Gallbladder (tissue), 1 donor: ENCODE measurements around a stretch of chr11.

DNA sequence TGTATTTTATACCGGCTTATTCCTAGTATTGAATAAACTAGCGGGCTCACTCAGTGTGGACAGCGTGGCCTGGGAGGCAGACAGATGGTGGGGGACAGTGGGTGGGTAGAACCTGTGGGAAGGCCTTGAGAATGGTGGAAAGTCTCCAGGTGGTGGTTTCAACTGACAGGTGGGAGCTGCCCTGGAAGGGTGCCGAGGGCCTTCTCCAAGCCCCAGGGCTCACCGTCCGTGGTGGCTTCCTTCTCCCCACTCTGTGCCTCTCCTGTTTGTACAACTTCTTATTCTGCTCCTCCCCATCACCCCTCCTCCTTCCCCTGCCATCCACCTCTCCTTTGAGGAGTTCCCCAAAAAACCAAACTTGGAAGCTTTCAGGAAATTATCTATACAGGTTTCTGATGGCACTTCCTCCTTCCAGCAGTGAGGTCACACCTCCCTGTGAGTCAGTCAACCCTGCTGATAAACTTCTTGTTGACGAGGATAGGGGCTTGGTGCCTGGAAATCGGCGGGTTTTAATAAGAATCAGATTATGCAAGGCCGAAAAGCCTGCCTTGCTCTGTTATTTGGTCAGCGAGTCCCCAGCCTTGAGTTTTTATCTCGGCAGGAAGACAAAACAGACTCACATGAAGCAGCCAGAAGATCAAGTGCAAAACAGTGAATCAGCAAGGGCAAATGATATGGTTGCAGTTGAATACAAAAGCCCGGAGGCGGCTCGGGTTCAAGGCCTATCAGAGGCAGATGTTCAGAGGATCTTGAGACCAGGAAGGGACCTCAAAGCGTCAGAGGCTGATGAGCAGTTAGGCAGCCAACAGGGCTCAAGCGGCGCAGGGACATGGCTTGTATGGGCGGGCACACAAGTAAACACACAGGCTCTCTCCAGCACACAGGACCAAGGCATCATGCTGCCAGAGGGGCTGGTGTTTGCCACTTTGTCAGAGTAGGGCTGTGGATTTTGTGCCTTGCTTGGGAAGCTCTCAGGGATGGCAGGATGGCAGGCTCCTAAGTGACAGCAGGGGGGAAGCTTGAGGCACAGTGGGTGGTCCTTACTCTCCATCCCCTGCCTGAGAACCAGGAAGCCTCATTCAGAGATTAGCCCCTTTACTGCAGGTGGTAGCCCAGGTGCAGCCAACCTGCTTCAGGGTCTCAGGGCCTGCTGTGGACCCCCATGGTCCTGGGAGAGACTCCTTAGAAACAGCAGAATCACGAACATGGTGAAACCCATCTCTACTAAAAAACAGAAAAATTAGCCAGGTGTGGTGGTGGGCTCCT lies 9.4 kb upstream of the ST3GAL4 start:
- PRO-cap, result bidirectional peak, plus-strand start at position 468 of the sequence, minus-strand start at position 253 of the sequence; unidirectional peak, plus-strand start at position 585 of the sequence; unidirectional peak, plus-strand start at position 779 of the sequence

DNA sequence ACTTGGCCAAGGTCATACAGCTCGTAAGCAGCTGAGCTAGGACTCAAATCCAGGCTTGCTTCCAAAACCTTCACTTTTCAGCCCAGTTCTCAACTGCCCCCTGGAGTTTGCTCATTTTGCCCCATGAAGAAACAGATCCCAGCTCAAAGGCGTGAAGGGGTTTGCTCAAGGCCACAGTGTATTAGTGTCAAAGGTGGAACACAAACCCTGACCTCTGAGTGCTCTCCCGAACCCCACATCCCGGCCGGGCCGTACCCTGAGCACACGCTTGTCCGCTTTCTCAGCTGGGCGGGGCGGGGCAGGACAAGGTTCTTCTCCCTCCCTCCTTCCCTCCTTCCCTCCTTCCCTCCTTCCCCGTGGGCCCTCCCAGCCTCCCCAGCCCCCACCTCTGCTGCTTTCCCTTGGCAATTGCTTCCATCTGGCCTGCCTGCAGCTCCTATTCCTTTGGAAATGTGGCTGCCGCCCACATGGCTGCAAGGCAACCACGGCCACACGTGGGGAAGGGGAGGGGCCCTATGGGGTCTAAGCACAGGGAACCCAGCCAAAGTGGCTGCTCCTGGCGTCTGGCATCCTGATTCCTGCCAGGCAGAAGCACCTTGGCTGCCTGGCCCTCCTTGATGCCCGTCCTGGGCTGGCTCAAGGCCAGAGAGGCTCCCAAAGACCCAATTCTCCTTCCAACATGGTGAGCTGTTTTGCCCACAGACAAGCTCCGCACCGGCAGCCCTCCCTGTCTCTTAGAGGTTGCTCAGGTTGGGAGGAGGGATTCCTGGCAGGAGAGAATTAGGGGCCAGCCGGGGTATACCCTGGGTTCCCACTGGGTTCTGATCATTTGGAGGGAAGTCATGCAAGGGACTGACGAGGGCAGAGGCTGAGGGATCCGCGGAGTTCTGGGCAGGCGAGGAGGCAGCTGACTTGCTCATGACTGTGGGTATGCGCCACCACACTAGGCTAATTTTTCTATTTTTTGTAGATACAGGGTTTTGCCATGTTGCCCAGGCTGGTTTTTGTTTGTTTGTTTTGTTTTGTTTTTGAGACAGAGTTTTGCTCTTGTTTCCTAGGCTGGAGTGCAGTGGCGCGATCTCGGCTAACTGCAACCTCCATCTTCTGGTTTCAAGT lies 4.3 kb downstream of the ST3GAL4 start:
- PRO-cap, result no peak

GRCh38 chr11:126373789-126373988 lies 18.2 kb downstream of the ST3GAL4 start:
- PRO-cap, result no peak

- PRO-cap, result no peak
Observed at GRCh38 chr11:128195090-128195552, 392.2 kb downstream of the ETS1 start.

- PRO-cap, result no peak
Observed at GRCh38 chr11:128262326-128262998, 324.9 kb downstream of the ETS1 start.

GRCh38 chr11:128299028-128299880 lies 288.1 kb downstream of the ETS1 start:
- PRO-cap, result no peak

GRCh38 chr11:128424647-128425619 lies 162.4 kb downstream of the ETS1 start:
- PRO-cap, result unidirectional peak, minus-strand start at chr11:128424885

DNA sequence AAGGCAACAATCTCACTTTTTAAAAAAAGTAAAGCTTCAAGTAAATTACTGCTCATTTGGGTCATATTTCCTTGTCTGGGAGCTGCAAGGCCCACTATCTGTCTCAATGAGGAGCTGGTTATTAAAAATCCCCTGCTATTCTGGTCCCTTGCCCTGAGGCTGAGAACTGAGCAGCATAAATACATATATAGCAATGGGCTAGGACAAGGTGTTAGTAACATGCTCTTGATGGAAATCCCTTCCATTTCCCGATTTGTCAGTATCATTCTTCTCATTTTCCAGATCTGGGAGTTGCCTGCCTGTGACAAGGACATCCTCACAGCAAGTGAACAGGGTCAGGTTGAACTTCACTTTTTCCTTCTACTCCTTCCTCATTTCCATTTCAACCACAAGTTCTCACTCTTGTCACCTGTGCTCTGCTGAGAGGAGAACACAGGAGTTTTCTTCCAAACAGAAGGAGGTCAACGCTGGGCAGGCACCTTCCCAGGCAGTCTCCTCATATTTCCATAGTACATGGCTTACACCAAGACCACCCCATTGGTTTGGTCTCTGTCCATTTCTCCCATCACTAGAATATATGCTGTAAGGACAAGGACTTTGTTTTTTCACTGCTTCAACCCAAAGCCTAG lies 119.1 kb downstream of the ETS1 start:
- PRO-cap, result no peak

DNA sequence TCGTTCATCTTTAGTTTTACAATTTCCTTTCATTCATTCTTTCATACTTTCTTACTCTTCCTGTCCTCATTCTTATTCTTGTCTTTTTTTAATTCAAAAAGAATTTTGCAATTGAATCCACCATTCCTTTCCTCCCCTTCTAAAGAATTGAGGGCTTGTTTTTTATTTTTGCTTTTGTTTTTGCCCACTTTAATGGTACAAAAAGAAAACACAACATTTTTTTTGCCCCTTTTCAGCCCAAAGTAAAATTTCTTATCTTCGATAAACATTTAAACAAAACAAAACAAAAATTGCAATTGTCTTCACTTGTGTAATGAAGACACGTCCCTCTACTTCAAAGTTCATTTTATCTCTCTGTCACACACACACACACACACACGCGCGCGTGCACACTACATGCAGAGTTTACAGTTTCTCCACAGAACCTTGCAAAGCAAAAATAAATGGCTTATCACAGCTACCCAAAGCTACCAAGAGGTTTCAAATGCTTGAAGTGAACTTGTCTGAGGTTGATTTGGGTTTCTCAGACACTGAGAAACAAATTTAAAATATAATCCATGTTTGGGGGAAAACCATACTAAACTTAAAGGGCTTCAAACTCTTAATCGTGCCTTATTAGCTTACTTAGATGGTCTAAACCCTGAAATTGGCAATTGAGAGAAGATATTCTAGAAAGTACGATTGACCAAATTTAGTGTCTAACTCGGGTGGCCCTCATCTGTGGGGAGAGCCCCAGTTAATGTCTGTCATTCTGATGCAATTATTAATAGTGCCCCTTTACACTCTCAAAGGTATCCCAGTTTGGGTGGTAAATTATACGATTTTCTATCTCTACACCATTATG lies 72.2 kb downstream of the ETS1 start:
- PRO-cap, result no peak

- PRO-cap, result bidirectional peak, plus-strand start at chr11:128522601, minus-strand start at chr11:128522332; bidirectional peak, plus-strand start at chr11:128522796, minus-strand start at chr11:128522667
Observed at GRCh38 chr11:128522072-128523057, 65.0 kb downstream of the ETS1 start.

DNA sequence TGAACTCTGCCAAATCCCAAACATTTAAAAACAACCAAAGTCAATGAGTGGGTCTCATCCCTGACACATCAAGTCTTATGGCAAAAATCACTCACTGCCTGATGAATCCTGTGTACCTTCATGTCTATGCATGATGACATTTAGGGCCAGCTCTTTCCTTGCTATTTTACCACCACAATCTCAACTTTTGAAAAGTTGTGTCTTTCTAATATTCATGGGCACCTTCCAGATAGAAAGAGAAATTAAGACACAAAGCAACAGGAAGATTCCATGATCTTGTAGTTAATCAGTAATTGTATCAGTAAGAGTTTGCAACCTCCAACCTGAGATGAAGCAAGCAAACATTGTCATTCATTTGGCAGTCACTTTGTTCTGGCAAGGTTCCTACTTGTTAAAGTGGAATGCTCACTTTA lies 51.8 kb downstream of the ETS1 start:
- PRO-cap, result no peak

DNA sequence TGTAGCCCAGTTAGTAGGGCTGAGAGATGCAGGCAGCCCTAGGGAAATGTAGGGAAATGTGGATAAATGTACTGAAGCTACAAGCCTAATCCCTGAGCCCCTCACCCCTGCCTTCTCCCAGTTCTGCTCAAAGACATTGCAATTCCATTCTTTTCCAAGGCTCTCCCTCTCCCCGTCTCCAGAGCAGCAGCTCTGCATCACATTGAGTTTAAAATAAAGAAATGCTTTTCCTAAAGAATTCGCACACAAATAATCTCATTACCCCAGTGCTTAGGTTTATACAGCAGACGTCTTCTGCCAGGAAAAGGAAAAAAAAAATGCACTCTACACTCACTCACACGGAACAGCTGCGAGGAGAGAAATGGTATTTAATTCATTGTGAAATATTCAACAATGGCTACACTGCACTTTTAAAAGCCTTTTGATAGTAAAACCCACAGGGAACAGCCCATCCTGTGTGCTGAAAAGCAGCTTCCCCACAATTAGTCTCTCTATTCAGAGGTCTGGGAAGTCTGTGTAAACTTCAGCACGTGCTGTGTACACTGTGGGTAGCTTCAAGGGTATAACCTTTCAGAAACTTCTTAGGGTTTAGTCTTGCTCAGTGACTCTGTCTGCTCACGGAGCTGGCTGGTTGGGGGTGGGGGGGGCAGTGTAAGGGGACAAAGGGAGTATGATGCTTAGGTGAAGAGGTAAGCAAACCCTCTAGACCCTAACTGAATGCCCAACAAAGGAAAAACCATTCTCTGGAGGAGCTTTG lies 42.8 kb downstream of the ETS1 start:
- PRO-cap, result no peak

- PRO-cap, result no peak
Observed at GRCh38 chr11:128604478-128605051, 17.2 kb upstream of the ETS1 start.

DNA sequence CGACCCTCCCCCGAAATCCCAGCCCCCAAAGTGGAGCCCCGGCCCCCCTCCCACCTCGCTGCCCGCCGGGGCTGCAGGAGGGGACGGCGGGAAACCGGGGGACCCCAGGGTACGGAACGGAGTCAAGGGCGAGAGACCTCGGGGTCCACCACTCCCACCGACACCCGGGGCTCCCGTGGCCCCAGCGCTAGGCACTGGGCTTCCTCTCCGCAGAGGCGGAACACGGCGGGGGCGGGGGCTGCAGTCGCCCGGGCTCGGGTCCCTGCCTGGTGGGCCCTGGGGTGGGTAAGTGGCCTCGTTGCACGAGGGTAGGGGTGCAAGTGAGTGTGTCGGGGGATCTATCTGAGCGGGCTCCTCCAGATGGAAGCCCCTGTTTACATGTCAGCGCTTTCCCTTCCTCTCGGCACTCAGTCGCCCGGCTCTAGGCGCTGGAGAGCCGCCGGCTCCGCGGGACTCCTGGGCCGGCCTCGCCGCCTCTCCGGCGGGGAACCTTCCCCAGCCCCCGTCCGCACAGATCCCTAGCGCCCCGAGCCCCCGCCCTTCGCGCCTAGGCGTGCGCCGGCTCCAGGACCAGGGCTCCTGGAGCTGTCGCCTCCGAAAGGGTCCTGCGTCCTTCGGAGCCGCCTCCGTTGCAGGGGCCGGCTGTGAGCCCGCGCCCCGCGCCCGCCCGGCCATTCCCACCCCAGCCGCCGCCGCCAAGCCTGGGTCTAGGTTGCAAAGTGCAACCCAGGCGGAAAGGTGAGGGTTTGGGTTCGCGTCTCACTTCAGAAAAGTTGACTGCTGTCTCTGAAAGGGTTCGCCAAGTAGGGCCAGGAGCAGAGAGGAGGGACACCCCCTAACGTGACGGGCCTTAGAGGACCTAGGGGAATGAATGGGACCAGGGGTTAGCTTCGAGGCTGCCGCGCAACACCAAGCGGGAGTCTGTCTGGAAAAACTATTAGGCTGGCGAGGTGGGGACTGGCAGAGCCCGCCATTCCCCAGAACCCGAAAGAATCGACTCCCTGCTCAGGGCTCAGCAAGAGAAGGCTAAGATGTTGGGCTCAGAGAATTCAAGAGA lies 932 bp downstream of the FLI1 start:
- PRO-cap, result no peak

GRCh38 chr11:128716596-128717357 lies 22.9 kb downstream of the FLI1 start:
- PRO-cap, result no peak

GRCh38 chr11:128725312-128725706 lies 31.4 kb downstream of the FLI1 start:
- PRO-cap, result no peak

DNA sequence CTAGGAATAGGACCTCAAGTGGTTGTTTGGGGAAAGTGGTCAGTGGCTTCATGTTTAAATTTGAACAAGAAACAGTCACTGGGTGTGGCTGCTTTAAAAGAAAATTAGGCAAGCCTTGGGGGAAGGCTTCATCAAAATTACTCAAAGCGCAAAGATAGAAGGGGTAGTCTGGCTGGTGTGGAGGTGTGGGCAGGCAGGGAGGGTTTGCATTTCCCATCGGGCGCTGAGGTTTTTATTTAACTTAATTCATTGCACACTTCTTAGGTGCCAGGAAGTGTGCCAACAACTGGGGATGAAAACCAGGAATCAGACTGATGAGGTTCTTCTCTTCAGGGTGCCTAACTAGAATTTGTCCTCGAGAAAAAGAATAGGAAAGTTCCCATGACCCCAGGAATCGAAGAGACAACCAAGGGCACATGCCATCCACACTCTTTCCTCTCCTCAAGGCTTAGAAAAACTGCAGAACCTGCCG lies 52.1 kb downstream of the FLI1 start:
- PRO-cap, result no peak

- PRO-cap, result no peak
Observed at GRCh38 chr11:128767864-128768674, 74.2 kb downstream of the FLI1 start.

GRCh38 chr11:128835639-128836119 lies 31.4 kb downstream of the KCNJ1 start:
- PRO-cap, result no peak

GRCh38 chr11:128972315-128973688 lies 30.1 kb upstream of the TP53AIP1 start:
- PRO-cap, result no peak